REH cell (cell line): ENCODE measurements around the gene NEGR1.

- PRO-cap: no peak
Observed at GRCh38 chr1:67687296-67687594, 2.2 kb downstream of the GADD45A start.

DNA sequence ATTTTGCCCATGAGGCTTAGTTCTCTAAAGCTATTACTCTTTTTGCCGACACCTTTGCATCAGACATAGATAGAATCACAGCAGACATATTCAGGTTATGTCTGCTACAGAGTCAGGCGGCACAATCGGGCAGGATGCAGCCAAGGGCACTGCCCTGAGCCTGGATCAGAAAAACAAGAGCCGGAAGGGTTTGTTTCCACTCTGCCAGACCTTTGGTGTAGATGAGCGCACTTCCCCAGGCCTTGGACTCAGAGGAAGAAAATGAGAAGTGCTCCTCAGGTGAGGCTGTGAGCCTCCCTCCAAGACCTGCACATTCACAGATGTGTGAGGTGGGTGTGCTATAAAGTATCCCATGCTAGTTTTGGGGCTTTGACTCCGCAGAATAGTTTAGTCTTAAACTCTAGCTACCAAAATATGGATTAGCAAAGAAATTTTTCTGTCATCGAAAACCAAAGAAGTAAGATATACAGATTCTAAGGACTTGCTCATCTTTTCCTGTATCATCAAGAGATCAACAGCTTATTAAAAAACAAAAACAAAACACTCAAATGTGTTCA lies 43.6 kb downstream of the GNG12 start:
- PRO-cap: no peak

GRCh38 chr1:68159467-68160000 lies 72.8 kb downstream of the WLS start:
- PRO-cap: no peak

DNA sequence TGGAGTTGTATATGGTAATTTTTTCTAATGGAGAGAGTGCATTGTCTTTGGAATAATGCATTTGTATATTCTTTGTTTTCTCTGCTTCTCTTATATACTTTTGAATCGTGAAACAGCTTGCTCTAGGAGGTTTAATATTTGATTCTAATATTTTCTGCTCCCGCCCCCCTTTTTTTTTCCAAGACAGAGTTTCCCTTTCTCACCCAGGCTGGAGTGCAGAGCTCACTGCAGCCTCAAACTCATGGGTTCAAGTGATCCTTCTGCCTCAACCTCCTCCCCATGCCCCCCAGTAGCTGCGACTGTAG lies 4.6 kb upstream of the LRRC40 start:
- PRO-cap: no peak

GRCh38 chr1:70253610-70254256 lies 32.6 kb downstream of the SRSF11 start:
- PRO-cap: no peak

DNA sequence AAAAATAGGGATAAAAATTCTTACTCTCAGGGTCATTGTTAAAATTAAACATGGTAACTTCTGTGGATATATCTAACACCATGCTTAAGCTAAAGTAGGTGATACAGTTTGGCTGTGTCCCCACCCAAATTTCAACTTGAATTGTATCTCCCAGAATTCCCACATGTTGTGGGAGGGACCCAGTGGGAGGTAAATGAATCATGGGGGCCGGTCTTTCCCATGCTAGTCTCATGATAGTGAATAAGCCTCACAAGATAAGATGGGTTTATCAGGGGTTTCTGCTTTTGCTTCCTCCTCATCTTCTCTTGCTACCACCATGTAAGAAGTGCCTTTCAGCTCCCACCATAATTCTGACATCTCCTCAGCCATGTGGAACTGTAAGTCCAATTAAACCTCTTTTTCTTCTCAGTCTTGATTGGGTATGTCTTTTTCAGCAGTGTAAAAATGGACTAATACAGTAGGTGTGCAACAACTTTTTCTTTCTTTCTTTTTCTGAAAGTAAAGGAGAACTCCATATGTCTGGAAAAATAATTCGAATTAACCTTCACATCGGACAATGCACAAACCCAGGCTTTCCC lies 100.4 kb downstream of the PTGER3 start:
- PRO-cap: no peak

DNA sequence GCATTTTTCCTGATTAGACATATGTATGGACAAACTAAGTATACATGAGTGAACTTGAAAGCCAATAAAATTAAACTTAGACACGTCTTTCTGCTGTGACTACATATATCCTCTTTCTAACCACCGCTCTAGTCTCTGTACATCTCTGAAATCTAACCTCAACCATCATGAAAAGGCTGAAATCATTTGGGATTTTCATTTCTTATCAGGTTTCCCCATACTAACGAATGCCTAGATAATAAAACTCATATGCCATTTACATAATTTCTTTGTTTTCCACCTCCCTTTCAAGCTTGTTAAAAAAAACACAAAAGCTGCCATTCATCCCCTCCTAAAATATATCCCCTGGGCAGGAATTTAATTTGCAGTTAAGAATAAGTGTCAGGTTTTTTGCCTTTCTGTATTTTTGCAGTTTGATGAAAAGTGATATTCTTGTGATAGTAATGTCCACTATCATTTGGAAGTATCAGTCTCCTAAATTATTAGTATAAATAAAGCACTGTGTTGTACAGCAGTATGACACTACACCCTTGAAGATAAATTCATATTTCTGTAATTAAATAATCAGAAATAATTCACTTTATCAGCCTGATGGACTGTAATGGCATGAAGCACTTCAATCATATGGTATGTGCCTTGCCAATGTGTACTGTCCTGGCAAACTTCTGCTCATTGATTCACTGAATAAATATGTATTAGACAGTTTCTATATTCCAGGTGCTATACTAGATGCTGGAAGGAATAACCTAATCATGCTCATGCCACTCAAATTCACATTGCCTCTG lies 37.7 kb downstream of the PTGER3 start:
- PRO-cap: no peak

- PRO-cap: no peak
Observed at GRCh38 chr1:71015602-71016069, 32.0 kb downstream of the PTGER3 start.

- PRO-cap: no peak
Observed at GRCh38 chr1:71638046-71638510, 557.2 kb upstream of the ZRANB2 start.

DNA sequence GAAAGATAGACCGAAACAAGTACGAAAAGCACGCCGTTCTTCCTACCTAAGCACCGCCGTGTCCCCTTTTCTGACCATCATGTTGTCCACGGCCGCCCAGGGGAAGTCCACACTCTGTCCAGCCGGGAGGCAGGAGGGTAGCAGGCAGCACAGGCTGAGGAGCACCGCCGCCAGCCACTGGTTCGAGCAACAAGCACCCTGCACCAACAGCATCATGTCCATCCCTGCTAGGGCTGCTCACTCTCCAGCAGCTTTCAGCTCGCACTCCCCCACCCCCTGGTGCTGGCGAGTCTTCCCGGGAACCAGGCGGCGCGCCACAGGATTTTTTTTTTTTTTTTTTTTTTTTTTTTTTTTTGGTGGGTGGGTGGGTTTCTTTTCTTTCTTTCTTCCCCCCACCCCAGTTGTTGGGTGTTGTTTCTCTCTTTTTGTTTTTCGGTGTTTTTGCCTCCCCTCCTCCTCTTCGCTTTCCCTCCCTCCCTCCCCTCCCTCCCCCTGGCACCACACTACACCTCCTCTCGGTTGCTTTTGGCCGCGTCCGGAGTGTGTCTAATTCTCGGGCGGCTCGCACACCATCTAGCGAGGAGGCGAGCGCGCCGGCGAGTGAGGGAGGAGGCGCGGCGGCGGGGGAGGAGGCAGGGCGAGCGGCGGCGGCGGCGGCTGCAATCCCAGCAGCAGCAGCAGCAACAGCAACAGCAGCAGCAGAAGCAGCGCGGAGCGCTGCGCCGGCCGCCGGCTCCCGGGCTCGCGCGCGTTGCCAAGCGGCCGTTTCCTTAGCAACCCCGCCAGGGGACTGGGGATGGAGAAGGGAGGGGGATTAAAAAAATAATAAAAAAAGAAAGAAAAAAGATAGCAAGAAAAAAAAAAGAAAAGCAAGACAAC lies at the start of gene NEGR1:
NEGR1 (minus strand) TSS at position 267 of the 879 bp plus-strand sequence.
- PRO-cap: bidirectional peak, plus-strand start at position 689 of the sequence, minus-strand start at position 602 of the sequence; bidirectional peak, plus-strand start outside the sequence, minus-strand start at position 792 of the sequence

DNA sequence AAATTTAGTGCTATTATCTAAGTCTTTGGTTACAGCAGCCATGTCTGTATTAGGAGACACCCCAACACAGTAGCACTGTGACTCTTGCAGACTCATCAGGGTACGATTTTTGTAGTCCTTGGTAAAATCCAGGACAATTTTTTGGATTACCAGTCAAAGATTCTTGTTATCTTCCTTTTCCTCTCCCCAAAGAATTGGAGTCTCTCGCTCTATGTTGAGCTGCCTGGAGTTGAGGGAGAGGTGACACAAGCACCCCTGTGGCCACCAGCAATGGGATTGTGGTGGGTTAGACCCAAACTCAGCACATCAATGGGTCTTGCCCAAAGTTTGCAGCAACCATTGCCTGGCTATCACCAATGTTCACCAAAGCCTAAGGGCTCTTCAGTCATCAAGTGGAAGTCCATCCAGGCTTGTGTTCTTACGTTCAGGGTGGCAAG lies 524.8 kb upstream of the NEGR1 start:
- PRO-cap: no peak

GRCh38 chr1:75732569-75732980 lies 8.1 kb downstream of the ACADM start:
- PRO-cap: no peak

DNA sequence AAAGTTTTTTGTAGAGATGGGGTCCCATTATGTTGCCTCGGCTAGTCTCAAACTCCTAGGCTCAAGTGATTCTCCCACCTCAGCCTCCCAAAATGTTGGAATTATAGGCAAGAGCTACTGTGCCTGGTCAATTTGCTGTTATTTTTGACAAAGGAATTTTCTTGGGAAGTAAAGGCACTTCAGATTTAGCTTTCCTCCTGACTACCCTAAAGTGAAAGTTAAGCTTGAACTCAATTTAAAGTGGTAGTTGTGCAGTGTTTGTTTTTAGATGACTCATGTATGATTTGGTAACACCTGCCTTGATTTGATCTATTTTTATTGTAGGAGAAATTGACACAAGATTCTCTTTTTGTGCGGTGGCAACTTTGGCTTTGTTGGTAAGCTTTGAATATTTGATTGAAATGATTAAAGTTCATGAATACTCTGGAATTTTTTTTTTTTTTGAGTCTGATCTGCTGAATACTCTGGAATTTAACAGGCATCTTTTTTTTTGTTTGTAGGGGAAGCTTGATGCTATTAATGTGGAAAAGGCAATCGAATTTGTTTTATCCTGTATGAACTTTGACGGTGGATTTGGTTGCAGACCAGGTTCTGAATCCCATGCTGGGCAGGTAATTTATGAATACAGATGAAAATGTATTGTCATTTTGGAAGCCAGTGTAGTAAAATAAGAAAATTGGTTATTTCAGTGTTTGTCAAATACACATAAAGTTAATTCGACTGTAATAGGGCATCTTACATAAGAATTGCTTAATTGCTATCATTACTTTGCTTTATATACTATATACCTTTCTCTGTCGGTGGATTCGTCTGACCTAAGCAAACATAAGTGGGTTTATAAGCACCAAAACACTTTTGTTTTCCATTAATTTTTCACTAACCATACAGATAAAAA lies 5.2 kb downstream of the RABGGTB start:
- PRO-cap: no peak

DNA sequence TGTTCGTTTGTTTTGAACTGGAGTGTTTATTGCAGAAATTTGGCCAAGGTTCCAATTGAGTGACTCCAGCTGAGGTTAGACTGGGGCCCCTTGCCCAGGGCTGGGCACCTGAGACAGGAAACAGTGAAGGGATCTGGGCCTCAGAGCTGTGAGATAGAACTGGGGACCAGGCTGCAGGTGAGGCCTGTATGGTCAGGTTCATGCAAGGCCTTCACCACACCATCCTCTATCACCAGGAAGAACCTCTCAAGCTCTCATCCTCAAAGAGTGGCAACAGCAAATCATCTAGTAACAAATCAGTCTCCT lies 278.8 kb downstream of the ST6GALNAC3 start:
- PRO-cap: no peak

GRCh38 chr1:76474017-76474527 lies 393.2 kb upstream of the ST6GALNAC5 start:
- PRO-cap: no peak

DNA sequence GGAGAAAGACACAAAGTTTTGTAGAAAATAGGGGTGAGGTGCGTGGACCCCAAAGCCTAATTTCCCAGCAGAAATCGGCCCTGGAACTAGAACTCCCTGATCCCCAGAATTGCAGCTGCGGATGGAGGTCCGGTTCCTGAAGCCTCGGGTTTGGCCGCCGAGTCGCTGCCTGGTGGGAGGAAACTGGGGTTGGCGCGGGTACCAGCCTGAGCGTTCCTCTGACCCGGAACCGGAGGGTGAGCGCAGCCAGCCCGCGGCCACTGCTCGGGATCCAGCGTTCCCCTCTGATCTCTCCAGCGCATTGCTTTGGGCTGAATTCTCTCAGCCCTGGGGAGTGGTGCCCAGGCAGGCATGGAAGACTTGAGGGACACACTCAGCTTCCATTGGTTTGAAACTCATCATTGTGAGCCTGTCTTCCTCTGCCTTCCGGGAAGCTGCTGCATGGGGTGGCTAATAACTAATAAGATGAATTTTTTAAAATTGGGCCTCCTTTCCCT lies 1.7 kb downstream of the ST6GALNAC5 start:
- PRO-cap: no peak

DNA sequence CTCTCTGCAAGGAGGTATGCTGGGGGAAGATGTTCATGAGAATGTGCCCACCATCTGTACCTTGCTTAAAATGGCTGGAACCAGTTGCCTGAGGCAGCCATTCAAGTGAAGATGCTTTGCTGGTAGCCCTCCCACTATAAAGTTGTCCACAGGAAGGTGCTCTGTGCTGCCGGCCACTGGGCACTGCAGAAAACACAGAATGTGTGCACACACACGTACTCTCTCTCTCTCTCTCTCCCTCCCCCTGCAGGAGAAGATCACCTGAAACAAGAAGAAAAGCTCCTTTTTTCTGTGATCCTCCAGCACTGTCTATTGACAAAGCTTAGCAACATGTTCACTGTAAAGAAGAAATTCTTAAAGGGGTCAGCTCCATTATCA lies 134.8 kb downstream of the PIGK start:
- PRO-cap: no peak

GRCh38 chr1:77514062-77514883 lies 168.2 kb downstream of the ZZZ3 start:
- PRO-cap: no peak

- PRO-cap: no peak
Observed at GRCh38 chr1:77564300-77565473, 117.8 kb downstream of the ZZZ3 start.

DNA sequence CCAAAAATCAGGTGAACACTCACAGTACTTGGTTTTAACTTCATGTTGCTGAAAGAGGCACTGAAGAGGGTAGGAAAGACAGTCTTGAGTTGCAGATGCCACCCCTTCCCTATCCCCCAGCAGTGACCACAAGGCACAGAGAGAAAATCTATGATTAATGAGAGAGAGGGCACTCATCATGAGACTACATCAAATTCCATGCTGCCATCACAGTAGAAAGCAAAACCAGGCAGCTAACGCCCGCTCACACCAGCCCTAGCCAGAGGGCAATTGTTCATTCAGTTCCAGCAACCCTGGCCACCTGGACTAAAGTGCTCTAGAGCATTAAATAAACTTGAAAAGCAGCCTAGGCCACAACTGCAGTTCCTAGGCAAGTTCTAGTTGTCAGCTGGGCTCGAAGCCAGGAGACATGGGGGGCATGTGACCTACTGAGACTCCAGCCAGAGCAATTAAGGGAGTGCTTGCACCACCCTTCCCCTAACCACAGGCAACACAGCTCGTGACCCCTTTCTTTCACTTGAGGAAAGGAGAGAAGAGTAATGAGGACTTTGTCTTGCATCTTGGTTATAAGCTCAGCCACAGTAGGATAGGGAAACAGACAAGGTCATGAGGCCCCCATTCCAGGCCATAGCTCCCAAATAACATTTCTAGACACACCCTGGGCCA lies 77.3 kb downstream of the ZZZ3 start:
- PRO-cap: no peak